Occipital lobe (tissue), 2 donors: ENCODE measurements around the genes C10orf71, AGAP6 and ASAH2.

- RAMPAGE, long total RNA: no peak
Observed at GRCh38 chr10:49184814-49185624, 3.2 kb downstream of the TMEM273 start.

DNA sequence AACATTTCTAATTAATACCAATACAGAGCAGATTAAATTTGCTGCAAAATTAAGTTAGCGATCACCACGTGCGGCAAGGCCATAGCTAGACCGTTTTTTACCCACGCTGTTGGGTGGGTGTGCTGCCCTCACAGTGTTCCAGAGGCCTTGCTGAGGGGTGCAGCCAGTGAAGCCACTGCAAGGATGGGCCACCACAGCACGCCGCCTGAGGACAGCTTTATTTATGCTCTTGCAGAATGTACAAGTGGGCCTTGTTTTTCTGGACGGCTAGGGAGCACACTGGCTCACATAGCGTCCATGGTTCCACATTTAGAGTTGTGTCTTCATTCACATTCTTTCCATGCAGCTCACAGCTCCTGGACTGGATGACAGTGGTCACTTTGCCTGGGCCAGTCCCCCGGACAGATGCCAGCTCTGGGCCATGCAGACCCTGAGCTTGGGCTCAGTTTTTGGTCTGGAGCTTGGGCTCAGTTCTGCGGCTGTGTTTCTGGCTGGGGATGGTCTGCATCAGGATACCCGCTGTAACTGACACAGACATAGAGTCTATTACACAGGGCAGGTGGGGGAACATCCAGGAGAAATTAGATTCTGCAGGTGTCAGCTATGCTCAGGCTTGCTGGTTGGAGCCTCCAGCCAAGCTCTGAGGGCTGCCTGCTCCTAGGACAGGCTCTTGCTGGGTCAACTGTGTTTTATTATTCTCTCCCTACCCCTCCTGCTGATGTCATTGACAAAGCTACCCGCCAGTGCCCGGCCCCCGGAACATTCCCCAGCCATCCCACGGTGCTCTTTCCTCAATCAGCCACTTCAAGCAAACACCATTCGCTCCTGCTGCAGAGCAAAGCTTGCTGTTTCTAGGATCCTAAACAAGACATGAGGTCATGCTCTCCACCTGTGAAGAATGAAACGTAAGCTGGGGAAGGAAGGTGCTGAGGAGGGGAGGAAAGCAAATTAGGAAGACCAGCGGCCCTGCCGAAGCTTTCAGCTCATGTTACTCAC lies 2.4 kb upstream of the C10orf71 start:
- RAMPAGE, long total RNA: no peak

GRCh38 chr10:49298692-49299769 lies at the start of gene C10orf71:
Gene C10orf71, plus strand, starts transcription at chr10:49299170.
- RAMPAGE, long total RNA: no peak

GRCh38 chr10:49538431-49538689 lies 561 bp downstream of the ERCC6 start:
- RAMPAGE, long total RNA: no peak

GRCh38 chr10:49951902-49952597 lies 10.2 kb downstream of the TIMM23B start:
- RAMPAGE, long total RNA: no peak

DNA sequence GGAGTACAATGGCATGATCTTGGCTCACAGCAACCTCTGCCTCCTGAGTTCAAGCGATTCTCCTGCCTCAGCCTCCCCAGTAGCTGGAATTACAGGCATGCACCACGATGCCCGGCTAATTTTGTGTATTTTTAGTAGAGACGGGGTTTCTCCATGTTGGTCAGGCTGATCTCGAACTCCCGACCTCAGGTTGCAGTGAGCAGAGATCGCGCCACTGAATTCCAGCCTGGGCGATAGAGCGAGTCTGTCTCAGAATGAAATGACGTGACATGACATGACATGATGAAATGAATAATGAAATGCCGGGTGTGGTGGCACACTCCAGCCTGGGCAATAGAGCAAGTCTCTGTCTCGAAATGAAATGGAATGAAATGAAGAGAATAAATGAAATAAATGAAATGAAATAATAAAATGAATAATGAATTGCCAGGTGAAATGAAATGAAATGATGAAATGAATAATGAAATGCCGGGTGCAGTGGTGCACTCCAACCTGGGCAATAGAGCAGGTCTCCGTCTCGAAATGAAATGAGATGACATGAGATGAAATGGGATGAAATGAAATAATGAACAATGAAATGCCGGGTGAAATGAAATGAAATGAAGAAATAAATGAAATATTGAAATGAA lies 21.2 kb downstream of the TIMM23B start:
- RAMPAGE, long total RNA: no peak

DNA sequence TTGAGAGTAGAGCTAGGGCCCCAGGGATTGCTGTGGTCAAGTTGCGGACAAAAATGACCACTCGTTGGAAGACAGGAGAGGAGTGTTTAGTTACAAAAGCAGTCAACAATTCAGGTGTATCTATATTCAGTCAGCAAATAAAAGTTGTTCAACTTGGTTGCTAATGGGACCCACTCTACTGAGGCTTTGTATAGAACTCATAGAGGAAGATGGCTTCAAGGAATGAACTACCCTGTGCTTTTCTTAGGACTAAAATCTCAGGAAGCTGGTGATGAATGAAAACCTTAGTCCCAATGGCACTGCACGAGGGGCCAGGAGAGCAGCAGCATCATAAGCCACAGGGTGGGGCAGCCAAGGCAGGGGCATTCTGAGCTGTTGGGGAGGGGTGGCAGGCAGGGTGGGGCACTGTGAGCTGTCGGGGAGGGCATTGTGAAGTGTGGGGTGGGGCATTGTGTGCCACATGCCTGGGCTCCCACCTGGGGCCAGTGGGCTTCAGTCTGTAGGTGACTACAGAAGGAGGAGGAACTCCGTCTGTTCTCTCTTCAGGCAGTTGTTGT lies at the start of gene AGAP6:
TSS of gene AGAP6 (plus strand) at position 533 of the 557 bp plus-strand sequence.
- RAMPAGE, long total RNA: no peak

- RAMPAGE, long total RNA: no peak
Observed at GRCh38 chr10:50251230-50251868, at the start of gene ASAH2. Gene ASAH2, minus strand, starts transcription at chr10:50251516.

- RAMPAGE, long total RNA: no peak
Observed at GRCh38 chr10:50393134-50394264, 142.2 kb upstream of the ASAH2 start.

DNA sequence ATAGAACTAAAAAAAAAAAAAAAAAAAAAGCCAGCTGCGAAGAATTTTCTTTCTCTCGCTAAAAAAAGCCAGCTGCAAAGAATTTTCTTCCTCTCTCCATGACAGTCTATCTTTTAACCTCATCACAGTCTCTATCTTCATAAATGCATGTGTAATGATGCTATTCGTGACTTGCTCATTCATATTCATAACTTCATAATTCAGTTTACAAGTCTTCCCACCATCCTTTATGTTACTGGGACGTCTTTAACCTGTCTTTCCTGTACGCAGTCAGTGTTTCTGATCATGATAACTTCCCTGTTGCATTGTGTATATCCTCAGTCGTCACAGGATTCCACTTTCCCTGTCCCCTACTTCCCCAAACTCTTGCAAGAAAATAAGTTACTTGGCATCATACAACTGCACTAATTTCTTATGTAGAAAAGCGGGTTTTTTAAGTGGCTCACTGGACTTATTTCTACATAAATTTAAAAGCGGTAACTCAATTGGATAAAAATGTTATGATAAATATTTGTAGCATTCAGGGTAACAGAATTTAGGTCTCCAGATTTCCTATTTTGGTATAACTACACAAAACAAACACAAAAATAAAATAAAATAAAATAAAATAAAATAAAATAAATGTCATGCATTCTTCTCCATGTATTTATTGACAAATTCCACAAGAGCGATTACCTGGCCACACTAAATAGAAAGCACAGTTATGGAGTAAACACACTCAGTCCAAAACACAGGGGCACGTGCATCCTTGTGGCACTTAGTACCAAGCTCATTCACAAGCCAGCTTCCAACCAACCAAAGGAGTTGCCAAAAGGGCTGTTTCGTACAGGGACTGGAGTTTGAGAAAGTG lies 165.7 kb upstream of the ASAH2 start:
- RAMPAGE, long total RNA: no peak

DNA sequence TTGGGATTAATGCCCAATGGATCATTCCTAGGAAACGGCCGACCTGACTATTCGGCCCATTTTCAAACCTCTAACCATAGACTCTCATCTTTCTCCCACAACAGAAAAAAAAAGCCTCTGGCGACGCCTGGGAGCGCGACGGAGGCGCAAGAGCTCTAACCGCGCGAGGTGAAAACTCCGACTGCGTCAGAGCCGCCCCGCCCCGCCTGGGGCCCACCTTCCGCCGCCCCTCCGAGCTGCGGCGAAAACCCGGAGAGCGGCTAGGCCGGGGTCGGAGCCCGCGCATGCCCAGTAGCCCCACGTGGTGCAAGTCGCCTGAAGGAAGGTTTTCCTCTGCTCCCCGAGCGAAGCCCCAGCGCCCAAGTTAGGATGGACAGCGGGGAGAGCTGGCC lies 631 bp upstream of the SGMS1 start:
- RAMPAGE, long total RNA: no peak

- RAMPAGE, long total RNA: no peak
Observed at GRCh38 chr10:50815950-50816288, 69.5 kb downstream of the A1CF start.

DNA sequence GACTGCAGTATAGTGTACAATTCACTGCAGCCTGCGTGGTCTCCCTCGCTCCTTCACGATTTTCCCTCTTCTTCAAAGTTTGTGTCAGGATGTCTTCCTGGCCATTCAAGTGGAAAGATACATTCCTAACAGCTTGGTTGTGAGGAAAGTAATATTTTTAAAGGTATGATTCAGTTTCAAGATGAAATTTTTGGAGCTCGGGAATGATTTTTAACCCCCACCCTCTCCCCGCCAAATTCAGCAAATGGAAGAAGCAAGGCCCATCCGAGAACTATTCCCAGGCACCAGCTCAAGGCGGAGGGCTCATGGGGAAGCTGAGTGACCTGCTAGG lies 1.1 kb upstream of the PRKG1 start:
- RAMPAGE, long total RNA: no peak

DNA sequence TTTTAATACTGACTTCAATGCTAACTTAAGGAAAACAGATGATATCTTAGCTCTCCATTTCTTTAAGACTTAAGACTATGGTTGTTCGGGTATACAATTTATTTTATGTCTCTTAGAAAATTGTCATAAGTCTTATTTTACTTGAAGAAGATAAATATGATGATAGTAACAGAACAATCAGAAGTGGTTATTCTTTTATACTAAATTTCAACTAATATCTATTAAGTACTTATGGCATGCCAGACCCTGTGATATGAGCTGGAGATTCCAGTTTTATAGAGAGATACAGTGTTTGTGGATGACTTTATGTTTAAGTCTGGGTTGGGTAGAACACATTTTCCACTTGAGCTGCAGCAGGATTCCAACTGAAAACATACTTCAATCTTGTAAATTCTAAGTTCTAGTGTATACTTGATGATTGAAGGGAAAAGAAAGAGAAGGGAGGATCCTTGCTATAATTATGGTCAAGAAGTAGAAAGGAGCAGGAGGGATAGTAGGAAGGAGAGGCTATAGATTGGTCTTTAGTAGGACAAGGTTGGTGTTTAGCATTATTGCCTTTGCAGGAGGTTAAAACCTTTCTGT lies 121.4 kb downstream of the PRKG1 start:
- RAMPAGE, long total RNA: no peak

GRCh38 chr10:51367286-51367635 lies 293.0 kb downstream of the PRKG1 start:
- RAMPAGE, long total RNA: no peak

GRCh38 chr10:51672905-51673512 lies 26.4 kb downstream of the CSTF2T start:
- RAMPAGE, long total RNA: no peak

GRCh38 chr10:52234273-52234657 lies 79.8 kb upstream of the DKK1 start:
- RAMPAGE, long total RNA: no peak

- RAMPAGE, long total RNA: no peak
Observed at GRCh38 chr10:52774469-52775216, 2.1 kb upstream of the MBL2 start.

- RAMPAGE, long total RNA: no peak
Observed at GRCh38 chr10:53025072-53025746, 252.6 kb upstream of the MBL2 start.

- RAMPAGE, long total RNA: no peak
Observed at GRCh38 chr10:53029895-53030811, 257.6 kb upstream of the MBL2 start.